ENCODE measurements around a stretch of chr9.

DNA sequence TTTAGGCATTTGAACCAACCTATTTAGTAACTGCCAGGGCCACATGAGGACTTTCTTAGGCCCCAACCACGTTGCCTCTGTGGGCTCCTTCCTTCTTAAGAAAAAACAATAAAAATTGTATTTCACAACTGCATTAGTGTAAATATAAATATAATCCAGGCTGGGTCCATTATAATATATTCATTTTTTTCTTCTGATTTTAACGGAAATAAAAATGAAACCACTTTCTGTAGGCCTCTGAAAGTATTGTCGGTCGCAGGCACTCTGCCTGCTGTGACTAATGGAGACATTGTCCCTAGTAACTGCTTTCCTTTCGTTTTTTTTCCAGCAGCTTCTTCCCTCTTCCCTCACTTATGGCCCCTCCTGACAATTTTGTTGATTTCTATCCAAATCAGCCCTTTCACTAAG is 71.7 kb downstream of the GCNT1 start:
- RAMPAGE, long total RNA: no peak
- RRBS, 2 experiments: no CpG with 5 or more reads among the region's 5 CpGs
CAGE:
- cytosol, long polyA minus RNA: no peak
- cytosol, long polyA plus RNA: no peak
- long polyA plus RNA: no peak
- nucleolus, long total RNA: no peak
- nucleus, long polyA plus RNA: no peak
- nucleus, long total RNA: no peak

GRCh38 chr9:76613964-76614193 is 154.9 kb downstream of the GCNT1 start:
- RAMPAGE, long total RNA: no peak
- RRBS, 2 experiments: no CpG with 5 or more reads among the region's 3 CpGs
CAGE:
- cytosol, long polyA minus RNA: no peak
- cytosol, long polyA plus RNA: no peak
- long polyA plus RNA: no peak
- nucleolus, long total RNA: no peak
- nucleus, long polyA plus RNA: no peak
- nucleus, long total RNA: no peak

GRCh38 chr9:76643676-76644324 is 184.8 kb downstream of the GCNT1 start:
- RAMPAGE, long total RNA: no peak
- RRBS, 2 experiments: no CpG with 5 or more reads among the region's 4 CpGs
CAGE:
- cytosol, long polyA minus RNA: no peak
- cytosol, long polyA plus RNA: no peak
- long polyA plus RNA: no peak
- nucleolus, long total RNA: no peak
- nucleus, long polyA plus RNA: no peak
- nucleus, long total RNA: no peak

GRCh38 chr9:76687964-76689142 is 217.6 kb downstream of the PRUNE2 start:
- RAMPAGE, long total RNA: no peak
- RRBS, 2 experiments: no CpG with 5 or more reads among the region's 6 CpGs
CAGE:
- cytosol, long polyA minus RNA: no peak
- cytosol, long polyA plus RNA: no peak
- long polyA plus RNA: no peak
- nucleolus, long total RNA: no peak
- nucleus, long polyA plus RNA: no peak
- nucleus, long total RNA: no peak

DNA sequence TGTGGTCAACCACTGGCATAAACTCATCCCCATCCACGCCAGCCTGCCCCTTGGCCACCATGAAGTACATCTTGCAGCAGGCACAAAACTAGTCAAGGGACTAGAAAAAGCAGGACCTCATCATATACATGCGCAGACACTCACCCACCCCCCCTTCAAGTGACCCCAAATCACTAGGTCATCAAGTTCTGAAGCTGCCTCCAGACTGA is 96.9 kb downstream of the GNA14 start:
- RAMPAGE, long total RNA: no peak
- RRBS, 2 experiments: no CpG with 5 or more reads among the region's 2 CpGs
CAGE:
- cytosol, long polyA minus RNA: no peak
- cytosol, long polyA plus RNA: no peak
- long polyA plus RNA: no peak
- nucleolus, long total RNA: no peak
- nucleus, long polyA plus RNA: no peak
- nucleus, long total RNA: no peak

- RAMPAGE, long total RNA: no peak
- RRBS, 2 experiments: no CpG with 5 or more reads among the region's 7 CpGs
CAGE:
- cytosol, long polyA minus RNA: no peak
- cytosol, long polyA plus RNA: no peak
- long polyA plus RNA: no peak
- nucleolus, long total RNA: no peak
- nucleus, long polyA plus RNA: no peak
- nucleus, long total RNA: no peak
Measured at GRCh38 chr9:77751697-77752503, 103.8 kb upstream of the GNA14 start.

GRCh38 chr9:77858541-77859544 is 172.8 kb downstream of the GNAQ start:
- RAMPAGE, long total RNA: no peak
- RRBS, 2 experiments: no CpG with 5 or more reads among the region's 9 CpGs
CAGE:
- cytosol, long polyA minus RNA: no peak
- cytosol, long polyA plus RNA: no peak
- long polyA plus RNA: no peak
- nucleolus, long total RNA: no peak
- nucleus, long polyA plus RNA: no peak
- nucleus, long total RNA: no peak

GRCh38 chr9:77977980-77979052 is 53.3 kb downstream of the GNAQ start:
- RAMPAGE, long total RNA: no peak
- RRBS, 2 experiments: no CpG with 5 or more reads among the region's 10 CpGs
CAGE:
- cytosol, long polyA minus RNA: no peak
- cytosol, long polyA plus RNA: no peak
- long polyA plus RNA: no peak
- nucleolus, long total RNA: no peak
- nucleus, long polyA plus RNA: no peak
- nucleus, long total RNA: no peak

- RAMPAGE, long total RNA: no peak
CAGE:
- cytosol, long polyA minus RNA: no peak
- cytosol, long polyA plus RNA: no peak
- long polyA plus RNA: no peak
- nucleolus, long total RNA: no peak
- nucleus, long polyA plus RNA: no peak
- nucleus, long total RNA: no peak
Measured at GRCh38 chr9:78188476-78188779, 47.4 kb upstream of the CEP78 start.

DNA sequence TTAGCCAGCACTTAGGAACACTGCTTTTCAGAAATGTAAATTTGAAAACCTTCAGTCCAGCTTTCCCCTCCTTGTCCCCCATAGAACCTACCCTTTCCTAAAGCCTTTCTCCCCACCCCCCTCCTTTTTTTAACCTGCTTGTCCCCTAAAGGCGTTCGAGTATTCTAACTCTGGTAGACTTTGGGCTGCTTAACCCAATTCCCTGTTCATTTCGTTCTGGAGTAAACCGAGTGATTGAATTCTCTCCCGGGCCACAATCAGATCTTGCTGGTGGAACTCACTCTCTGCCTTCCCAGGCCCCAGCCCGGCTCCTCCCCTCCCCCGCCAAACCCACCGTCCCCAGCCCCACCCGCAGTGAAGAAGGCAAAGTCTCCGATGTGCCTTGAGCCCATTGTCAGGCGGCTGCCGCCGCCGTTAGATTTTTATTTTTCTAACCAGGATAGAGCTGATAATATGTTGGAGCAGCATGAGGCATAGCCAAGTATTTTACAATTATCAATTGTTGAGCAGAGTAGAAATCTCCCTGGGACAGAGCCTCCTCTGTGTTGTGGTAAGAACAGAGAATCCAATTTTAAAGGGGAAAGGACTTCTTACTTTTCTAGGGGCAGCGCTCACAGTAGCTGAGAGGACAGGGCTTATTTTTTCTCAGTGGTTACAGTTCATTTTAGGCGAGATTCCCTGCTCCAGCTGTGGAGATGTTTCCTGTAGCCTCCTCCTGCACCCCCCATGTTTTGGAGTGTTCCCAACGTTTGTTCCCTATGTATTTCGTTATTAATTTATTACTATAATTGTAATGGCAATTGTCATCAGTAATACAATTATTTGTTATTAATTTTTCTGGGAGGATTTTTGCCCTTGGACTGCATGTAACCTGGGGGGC is 1.2 kb downstream of the PSAT1 start:
- RAMPAGE, long total RNA: no peak
- RRBS, 2 experiments: 5 to 6% methylated on average over 2 of the region's 18 CpGs
CAGE:
- cytosol, long polyA minus RNA: no peak
- cytosol, long polyA plus RNA: no peak
- long polyA plus RNA: no peak
- nucleolus, long total RNA: no peak
- nucleus, long polyA plus RNA: no peak
- nucleus, long total RNA: no peak

DNA sequence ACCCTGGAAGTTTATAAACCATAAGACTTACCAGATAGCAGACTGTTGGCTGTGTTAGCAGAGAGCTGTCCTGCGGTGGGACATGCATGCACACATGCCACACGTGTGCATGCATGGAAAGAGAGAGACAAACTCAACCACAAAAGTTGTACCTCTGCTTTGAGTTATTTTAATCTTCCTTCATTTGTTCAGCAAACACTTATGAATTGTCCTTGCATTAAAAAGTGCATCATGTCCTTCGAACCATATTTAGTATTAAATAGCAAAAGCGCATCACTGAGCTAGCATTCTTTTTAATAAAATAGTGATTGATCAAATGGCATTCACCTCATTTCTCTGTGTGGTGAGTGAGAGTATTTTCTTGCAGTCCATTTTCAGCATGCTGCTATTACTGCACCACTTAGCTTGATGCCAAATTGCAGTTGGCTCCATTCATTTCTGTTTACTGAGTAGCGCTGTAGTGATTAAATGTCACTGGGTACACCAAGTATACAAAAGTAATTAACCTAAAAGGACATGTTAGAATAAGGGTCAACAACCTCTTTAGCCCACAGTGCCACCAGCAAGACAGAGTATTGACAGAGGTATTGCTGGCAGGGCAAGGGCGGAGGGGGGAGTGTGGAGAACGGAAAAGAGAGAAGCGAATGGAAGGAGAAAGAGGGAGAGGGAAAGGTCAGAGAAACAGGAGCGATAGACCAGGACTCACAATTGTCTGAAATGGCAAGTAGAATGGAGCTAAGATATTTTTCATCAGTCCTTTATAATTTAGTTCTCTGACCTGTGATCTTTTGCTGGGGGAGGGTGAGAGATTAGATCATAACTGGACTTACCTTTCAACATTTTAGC is 122.0 kb downstream of the TLE4 start:
- RAMPAGE, long total RNA: no peak
- RRBS, 2 experiments: no CpG with 5 or more reads among the region's 9 CpGs
CAGE:
- cytosol, long polyA minus RNA: no peak
- cytosol, long polyA plus RNA: no peak
- long polyA plus RNA: no peak
- nucleolus, long total RNA: no peak
- nucleus, long polyA plus RNA: no peak
- nucleus, long total RNA: no peak

- RAMPAGE, long total RNA: no peak
- RRBS, 2 experiments: 71% methylated on average over 2 of the region's 17 CpGs; no CpG with 5 or more reads in 1 of the 2 experiments
CAGE:
- cytosol, long polyA minus RNA: no peak
- cytosol, long polyA plus RNA: no peak
- long polyA plus RNA: no peak
- nucleolus, long total RNA: no peak
- nucleus, long polyA plus RNA: no peak
- nucleus, long total RNA: no peak
Measured at GRCh38 chr9:81633724-81634431, 55.5 kb downstream of the TLE1 start.

GRCh38 chr9:82558769-82559402 is 504.1 kb downstream of the RASEF start:
- RAMPAGE, long total RNA: no peak
- RRBS, 2 experiments: no CpG with 5 or more reads among the region's 5 CpGs
CAGE:
- cytosol, long polyA minus RNA: no peak
- cytosol, long polyA plus RNA: no peak
- long polyA plus RNA: no peak
- nucleolus, long total RNA: no peak
- nucleus, long polyA plus RNA: no peak
- nucleus, long total RNA: no peak

- RAMPAGE, long total RNA: no peak
- RRBS, 2 experiments: no CpG with 5 or more reads among the region's 4 CpGs
CAGE:
- cytosol, long polyA minus RNA: no peak
- cytosol, long polyA plus RNA: no peak
- long polyA plus RNA: no peak
- nucleolus, long total RNA: no peak
- nucleus, long polyA plus RNA: no peak
- nucleus, long total RNA: no peak
Measured at GRCh38 chr9:83130424-83131143, 67.6 kb upstream of the RASEF start.

DNA sequence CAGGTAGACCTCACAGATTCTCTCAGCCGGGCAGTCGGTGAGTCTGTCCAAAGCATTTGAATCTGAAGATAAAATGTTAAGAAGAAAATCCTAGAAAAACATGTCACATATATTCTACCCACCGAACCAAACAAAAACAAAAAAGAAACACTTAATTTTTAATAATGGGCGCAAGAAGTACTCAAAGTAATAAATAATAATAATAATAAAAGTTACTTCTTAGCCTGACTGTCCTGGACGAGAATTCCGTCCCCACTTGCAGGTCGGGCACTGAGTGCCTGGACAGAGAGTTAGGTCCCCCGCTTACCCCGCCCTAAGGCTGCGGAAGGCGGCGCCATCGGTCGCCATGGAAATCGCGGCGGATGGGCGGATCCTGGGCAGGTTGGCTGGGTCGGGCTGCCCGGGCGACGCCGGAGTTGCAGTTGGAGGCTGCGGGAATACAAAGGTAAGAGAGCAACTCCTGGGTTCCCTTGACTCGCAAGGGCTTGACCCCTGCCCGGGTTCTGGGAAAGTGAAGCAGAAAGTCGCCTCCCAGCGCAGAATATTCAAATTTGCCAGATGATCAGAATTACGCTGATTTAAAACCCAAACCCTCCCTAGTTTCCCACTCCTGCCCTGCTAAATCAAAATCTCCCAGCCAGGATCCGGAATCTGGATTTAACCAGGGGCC is 156.1 kb upstream of the RASEF start:
- RAMPAGE, long total RNA: no peak
- RRBS, 2 experiments: 15 to 50% methylated on average over 4 of the region's 30 CpGs
CAGE:
- cytosol, long polyA minus RNA: no peak
- cytosol, long polyA plus RNA: no peak
- long polyA plus RNA: no peak
- nucleolus, long total RNA: no peak
- nucleus, long polyA plus RNA: no peak
- nucleus, long total RNA: no peak

DNA sequence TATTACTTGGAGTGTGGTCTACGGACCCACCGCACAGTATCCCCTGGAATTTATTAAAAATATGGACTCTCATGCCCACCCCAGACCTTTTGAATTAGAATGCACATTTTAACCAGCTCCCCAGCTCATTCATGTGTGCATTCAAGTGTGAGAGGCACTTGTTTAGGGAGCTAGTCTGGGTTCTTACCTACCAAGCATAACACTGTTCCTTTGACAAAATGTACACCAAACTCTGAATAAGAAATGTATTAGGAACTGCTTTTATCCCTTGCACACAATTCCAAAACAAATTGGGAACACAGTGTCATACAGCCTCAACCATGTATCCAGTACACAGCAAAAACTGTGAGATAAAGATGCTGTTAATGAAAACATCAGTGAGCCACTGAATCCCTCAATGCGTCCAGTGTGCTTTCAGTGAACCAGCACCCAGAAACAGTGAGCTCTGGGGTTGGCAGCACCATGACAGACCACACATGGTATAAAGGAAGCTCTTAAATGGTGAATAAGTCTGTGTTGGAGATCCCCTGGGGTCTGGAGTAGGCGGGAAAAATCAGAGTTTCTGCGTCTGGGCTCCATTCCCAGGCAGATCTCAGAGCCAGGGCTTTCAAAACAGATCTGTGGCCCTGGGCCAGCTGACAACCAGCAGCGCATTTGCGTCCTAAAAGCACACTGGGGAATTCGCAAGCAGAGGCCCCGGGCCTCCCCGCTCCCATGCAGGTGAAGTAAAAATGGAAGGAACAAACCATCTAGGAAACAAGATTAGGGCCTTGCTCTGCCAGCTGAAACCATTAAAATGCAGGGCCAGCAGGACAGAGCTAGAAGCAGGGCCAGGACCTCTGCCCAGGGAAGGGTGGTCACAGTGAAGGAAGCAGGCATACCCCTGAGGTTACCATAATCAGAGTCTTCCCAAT is 233.6 kb downstream of the FRMD3 start:
- RAMPAGE, long total RNA: no peak
- RRBS, 2 experiments: no CpG with 5 or more reads among the region's 10 CpGs
CAGE:
- cytosol, long polyA minus RNA: no peak
- cytosol, long polyA plus RNA: no peak
- long polyA plus RNA: no peak
- nucleolus, long total RNA: no peak
- nucleus, long polyA plus RNA: no peak
- nucleus, long total RNA: no peak

DNA sequence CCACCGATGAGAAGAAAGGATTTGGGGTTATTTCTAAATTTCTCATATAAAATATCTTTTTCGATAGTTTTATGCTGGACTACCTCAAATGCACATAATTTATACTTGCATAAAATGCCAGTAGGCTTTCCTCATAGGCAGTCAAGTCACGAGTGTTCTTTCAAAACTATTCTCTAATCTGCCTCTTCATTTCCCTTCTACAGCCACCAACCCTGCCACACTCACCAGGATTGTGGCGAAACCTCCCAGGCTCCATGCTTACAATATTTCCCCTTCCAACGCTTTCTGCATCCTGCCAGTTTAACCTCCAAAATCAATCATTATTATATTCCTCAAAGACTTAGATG is 65.5 kb downstream of the FRMD3 start:
- RAMPAGE, long total RNA: no peak
- RRBS, 2 experiments: no CpG with 5 or more reads among the region's 5 CpGs
CAGE:
- cytosol, long polyA minus RNA: no peak
- cytosol, long polyA plus RNA: no peak
- long polyA plus RNA: no peak
- nucleolus, long total RNA: no peak
- nucleus, long polyA plus RNA: no peak
- nucleus, long total RNA: no peak

GRCh38 chr9:83965964-83966933 is 9.7 kb upstream of the C9orf64 start:
- RAMPAGE, long total RNA: no peak
- RRBS, 2 experiments: no CpG with 5 or more reads among the region's 14 CpGs
CAGE:
- cytosol, long polyA minus RNA: no peak
- cytosol, long polyA plus RNA: no peak
- long polyA plus RNA: no peak
- nucleolus, long total RNA: no peak
- nucleus, long polyA plus RNA: no peak
- nucleus, long total RNA: no peak

- RAMPAGE, long total RNA: no peak
CAGE:
- cytosol, long polyA minus RNA: no peak
- cytosol, long polyA plus RNA: no peak
- long polyA plus RNA: no peak
- nucleolus, long total RNA: no peak
- nucleus, long polyA plus RNA: no peak
- nucleus, long total RNA: no peak
Measured at GRCh38 chr9:84002309-84002652, 21.7 kb downstream of the RMI1 start.

GRCh38 chr9:84671464-84671894 is 1.9 kb downstream of the NTRK2 start:
- RAMPAGE, long total RNA: no peak
- RRBS, 2 experiments: no CpG with 5 or more reads among the region's 2 CpGs
CAGE:
- cytosol, long polyA minus RNA: no peak
- cytosol, long polyA plus RNA: no peak
- long polyA plus RNA: no peak
- nucleolus, long total RNA: no peak
- nucleus, long polyA plus RNA: no peak
- nucleus, long total RNA: no peak

Data from GM12878 (cell line).